Colonic mucosa (tissue), 1 donor: ENCODE data around the gene ZNF622.

DNA sequence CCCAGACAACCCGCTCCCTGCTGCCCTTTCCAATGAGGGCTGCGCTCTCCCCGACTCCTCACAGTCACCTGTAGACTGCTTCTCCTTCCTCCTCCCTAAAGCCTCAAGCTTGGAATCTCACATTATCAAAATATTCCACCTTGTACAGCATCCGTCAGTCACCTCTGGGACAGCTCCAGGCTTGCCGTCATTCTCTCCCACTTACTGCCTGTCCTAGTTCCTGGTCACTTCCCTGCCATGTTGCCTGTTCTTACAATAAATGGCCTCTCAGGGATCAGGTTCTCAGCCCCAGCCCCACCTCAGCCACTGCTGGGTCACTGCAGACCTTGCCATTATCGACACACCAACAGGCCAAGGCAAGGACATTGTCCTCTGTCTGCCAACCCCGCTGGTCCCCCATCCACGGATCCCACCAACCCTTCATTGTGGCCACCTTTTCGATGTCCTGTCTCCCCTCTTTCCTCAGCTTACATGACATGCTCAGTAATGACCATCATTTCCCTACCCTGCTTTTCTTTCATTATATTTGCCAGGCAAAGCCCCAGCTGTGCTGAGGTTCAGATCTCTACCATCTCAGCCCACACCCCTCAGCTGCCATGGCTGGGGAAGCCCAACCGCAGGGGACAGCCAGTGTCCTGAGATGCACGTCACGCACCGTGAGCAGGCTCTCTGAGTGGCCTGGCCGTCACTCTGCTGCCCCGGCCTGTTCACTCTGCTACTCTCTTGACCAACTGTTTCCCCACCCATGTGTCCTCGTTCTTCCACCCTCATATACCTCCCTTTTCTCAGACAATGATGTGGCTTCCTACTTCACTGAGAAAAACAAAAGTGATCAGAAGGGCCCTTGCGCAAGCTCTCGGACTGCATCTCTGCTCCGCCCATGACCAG, 47.3 kb downstream of the OTULIN start:
- PRO-cap, result no peak

DNA sequence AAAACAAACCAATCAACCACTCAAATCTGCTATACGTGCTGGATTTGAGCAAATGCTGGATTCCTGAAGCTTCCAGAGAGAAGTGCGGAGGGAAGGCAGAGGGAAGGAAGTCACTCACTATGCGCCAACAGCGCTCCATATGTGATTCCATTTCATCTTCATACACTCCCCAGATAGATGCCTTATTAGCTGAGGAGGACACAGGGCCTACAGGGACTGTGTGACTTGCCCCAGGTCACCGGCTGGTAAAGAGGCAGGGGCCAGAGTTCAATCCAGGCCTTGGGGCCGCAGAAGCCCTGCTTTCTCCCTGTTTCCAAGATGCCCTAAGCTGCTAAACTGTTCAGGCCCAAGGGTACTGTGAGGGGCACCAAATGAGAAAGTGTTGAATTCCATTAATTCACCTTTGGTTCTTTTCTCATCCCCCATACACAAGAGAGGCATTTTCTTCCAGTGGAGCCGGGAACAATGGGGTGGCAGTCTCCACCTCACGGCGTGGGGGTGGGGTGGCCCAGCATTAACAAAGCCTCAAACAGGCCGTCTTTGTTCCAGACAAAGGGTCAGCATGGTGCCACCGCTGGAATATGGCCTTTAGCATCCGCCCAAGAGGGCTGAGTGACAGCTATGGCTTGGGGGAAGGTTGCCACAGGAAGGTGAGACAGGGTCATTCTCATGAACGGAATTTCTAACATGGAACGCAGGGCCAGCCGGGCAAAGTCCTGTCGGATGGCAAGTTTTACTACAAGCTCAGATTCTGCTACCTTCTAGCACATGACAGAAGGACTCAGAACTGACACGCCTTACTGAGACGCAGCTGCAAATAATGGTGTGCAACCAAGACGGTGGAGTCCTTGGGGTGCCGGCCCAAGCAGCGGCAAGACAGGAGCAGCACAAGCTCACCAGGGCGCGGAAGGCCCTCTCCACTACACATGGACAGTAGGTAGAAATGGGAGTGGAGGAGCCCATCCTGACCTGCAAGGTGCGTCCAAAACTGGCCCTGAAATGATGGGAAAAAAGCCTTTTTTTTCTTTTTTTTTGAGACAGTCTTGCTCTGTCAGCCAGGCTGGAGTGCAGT, 63.9 kb downstream of the OTULIN start:
- PRO-cap, result no peak

DNA sequence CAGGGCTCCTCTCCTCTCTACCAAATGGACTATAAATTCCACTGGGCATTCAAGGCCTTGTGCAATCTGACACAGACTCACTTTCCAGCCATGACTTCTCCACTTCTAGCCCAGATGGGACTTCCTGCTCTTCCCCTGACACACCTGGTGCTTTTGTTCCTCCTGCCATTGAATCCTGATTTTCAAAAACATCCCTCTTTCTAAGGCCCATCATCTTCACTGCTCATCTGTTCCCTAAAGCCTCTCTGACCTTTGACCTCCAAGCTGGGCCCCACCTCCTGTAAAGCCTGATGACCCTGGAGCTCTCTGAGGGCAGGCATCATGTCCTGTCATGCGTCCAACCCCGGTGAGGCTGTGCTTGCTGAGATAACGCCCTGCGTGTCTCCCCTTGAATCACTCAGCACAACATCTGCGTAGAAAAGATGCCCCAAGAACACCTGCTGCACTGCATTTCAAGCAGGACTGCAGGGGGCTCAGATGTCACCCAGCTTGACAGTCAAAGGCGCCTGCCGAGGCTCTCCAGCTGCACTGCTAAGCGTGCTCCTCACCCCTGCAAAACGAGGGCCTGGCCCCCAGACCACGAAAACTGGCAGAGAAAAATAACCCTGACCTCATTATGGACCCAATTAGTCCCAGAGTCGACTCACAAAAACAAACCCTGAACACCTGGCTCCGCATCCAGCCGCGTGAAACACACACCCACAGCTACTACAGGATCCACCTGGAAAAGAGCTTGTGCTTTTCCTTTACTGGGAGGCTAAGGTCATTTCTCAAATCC, 78.0 kb downstream of the OTULIN start:
- PRO-cap, result no peak

DNA sequence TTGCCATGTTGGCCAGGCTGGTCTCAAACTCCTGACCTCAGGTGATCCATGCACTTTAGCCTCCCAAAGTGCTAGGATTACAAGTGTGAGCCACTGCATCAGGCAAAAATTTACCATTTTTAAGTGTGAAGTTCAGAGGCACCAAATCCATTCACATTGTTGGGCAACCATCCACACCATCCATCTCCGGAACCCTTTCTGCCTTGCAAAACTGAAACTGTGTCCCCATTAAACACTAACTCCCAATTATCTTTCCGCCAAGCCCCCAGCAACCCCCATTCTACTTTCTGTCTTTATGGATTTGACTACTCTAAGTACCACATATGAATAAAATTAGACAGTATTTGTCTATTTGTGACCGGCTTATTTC, 30.1 kb downstream of the ANKH start:
- PRO-cap, result no peak

DNA sequence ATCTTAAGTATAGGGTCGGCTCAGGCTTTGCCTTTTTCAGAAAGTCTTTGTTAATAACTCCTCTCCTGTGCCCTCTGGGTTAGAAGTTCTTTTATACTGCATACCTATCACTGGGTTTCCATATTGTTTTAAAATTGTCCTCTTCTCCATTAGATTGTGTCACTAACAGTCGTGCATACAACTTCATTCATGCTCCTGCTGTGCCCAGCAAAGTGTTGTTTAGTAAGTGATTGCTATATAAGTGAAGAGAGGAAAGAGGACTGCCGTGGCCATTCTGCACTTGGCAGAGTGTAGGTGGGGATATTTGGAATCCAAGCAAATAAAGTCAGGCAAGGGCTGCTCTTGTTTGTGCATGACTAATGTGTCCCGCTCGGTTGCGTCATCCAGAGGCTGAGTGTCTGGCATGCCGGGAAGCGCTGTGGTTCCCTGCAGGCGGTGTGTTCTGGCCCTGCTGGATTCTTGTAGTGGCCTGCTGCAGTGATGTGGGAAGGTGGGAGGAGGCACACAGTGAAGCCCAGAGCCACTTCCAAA, 136.8 kb upstream of the ANKH start:
- PRO-cap, result unidirectional peak, plus-strand start at position 386 of the sequence; unidirectional peak, plus-strand start at position 454 of the sequence

GRCh38 chr5:16128968-16129411, 50.6 kb downstream of the MARCHF11 start:
- PRO-cap, result no peak

GRCh38 chr5:16411612-16412298, 53.8 kb downstream of the ZNF622 start:
- PRO-cap, result bidirectional peak, plus-strand start at chr5:16412000, minus-strand start at chr5:16411752

DNA sequence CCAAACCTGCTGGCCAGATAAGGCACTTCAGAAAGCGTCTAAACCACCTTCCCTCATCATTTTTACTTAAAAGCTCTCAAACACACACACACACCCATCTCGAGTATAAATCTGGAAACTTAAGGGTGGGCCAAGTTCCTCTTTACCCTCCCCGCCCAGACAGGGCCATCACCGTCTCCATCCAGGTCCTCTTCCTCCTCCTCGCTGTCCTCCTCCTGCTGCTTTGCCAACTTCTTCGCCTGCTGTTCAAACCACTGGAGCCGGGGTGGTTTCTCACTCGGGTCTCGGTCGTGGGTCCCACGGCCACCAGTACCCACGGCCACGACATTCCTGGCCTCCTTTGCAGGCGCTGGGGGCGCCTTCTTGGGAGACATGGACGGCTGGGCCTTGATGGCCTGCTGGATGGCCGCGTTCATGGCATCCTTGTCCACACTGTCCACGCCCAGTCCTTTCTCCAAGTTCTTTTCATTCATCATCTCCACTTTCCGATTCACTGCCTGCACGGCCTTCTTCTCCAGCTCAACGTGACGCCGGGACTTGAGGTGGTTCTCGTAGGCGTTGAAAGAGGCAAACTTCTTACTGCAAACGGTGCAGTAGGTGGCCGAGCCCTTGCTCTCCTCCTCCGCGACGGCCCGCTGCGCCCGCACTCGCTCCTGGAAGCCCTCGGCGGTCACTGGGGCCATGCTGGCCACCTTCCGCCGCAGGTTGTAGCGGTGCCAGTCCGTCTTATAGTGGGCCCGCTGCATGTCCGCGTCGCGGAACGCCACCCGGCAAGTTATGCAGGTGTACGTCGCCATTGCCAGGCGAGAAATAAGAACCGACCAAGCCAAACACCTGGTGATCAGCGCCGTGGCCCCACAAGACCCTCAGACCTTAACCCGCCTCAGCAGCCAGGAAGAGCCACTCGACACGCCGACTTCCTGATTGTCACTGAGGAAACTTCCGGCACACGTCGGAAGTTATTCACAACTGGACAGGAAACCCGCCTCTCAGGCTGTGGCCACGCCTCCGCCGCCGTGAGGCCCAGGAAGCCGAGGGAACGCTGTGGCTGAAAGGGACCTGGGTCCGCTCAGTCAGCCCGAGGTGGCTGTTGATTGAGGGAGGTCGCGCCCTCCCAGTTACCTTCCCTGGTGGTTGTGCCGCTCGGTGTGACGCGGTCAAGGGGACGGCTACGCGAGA, at the start of gene ZNF622:
ZNF622 (minus strand) TSS at position 932 of the 1,179 bp plus-strand sequence.
- PRO-cap, result bidirectional peak, plus-strand start at position 1,072 of the sequence, minus-strand start at position 932 of the sequence

- PRO-cap, result no peak
Observed at GRCh38 chr5:16780382-16780881, 155.7 kb downstream of the MYO10 start.

DNA sequence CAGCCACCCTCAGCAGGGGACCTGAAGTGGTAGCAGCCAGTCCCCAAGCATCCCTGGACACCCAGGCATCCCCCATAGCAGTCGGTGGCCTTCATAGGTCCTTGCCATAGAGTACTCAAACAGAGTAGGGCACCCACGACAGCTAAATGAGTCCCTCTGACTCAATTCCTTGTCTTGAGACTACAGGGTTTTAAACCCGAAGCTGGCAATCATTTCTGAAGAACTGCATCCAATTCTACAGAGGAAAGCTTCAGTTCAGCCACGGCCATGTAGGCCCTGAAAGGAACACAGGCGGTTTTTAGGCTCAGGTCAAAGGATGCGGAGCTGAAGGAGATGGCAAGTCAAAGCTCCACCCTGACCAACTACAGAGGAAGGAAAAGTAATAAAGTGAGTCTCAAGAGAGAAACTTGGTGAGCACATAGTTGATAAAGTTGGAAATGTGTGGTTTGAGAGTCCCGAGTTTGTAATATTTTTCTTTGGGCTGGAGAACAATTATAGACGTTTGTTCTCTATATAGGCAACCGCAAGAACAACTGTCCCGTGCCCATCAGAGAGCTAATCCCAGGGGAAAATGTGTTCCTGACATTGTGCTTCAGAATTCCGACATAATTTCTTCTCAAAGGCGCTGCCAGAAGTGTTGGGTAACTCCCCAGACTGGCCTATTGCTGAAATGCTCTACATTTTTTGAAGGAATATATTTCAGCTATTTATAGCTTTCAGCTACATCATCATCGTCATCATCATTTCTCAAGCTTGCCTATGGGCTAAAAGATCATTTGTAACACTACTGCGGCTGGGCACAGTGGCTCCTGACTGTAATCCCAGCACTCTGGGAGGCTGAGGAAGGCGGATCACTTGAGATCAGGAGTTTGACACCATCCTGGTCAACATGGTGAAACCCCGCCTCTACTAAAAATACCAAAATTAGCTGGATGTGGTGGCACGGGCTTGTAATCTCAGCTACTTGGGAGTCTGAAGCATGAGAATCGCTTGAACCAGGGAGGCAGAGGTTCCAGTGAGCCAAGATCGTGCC, 49.9 kb downstream of the MYO10 start:
- PRO-cap, result no peak

GRCh38 chr5:16913334-16914498, 22.4 kb downstream of the MYO10 start:
- PRO-cap, result bidirectional peak, plus-strand start at chr5:16913714, minus-strand start at chr5:16913626; bidirectional peak, plus-strand start at chr5:16914042, minus-strand start at chr5:16913919

DNA sequence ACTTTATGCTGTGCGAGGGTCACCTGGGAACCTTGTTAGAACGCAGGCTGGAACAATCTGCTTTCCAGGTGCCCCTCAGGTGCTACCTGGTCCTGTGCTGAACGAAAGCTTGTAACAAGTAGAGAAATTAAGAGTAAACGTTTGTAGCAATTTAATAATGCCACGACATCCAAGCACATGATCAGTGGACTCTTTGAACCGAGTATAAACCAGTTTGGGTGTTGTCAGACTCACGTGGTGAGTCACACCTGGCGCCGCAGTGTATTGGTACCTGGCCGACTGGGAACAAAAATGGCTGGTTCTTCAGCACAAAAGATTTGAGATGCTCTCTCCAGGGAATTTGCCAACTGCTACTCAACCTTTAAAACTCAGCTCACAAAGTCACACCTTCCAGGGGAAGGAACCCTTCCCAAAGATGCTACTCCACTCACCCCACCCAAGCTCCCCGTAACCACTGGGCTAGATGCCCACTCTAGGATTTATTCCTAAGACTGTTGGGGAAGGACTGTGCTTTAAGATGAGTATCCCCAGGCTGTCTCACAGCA, 999 bp upstream of the MYO10 start:
- PRO-cap, result no peak

- PRO-cap, result no peak
Observed at GRCh38 chr5:17123666-17124000, 93.8 kb upstream of the BASP1 start.

DNA sequence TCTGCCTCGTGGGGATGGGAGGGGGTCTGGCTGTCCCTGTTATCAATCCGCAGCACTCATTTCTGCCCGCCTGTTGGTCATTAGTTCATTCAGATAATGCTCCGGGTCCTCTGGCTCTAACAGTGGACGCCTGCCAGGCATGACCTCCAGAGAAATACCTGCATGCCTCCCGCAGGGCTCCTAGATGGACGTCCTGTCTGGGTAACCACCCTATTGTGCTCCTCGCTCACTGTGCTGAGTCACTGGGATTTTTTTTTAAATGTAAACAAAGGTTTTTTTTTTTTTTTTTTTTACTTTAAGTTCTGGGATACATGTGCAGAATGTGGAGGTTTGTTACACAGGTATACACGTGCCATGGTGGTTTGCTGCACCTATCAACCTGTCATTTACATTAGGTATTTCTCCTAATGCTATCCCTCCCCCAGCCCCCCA, 116.4 kb downstream of the H3Y2 start:
- PRO-cap, result no peak

DNA sequence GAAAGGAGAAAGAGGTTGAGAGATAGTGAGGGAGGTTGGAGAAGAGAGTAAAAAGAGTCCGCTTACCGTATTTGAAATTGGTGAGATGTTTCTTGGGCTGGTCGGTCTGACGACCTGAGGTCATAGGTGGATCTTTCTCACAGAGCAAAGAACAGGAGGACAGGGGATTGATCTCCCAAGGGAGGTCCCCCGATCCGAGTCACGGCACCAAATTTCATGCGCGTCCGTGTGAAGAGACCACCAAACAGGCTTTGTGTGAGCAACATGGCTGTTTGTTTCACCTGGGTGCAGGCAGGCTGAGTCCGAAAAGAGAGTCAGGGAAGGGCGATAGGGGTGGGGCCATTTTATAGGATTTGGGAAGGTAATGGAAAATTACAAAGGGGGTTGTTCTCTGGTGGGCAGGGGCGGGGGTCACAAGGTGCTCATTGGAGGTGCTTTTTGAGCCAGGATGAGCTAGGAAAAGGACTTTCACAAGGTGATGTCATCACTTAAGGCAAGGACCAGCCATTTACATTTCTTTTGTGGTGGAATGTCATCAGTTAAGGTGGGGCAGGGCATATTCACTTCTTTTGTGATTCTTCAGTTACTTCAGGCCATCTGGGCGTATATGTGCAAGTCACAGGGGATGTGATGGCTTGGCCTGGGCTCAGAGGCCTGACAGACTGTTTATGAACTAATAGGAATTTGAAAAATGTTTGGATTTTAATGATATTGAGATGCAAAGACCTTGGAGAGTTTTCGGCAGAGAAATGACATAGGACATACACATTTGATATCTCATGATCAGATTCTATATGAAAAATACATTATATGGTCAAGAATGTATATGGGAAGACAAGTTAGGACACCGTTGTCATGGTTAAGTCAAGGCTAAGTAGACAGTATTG, 1018.5 kb upstream of the H3Y1 start:
- PRO-cap, result no peak

DNA sequence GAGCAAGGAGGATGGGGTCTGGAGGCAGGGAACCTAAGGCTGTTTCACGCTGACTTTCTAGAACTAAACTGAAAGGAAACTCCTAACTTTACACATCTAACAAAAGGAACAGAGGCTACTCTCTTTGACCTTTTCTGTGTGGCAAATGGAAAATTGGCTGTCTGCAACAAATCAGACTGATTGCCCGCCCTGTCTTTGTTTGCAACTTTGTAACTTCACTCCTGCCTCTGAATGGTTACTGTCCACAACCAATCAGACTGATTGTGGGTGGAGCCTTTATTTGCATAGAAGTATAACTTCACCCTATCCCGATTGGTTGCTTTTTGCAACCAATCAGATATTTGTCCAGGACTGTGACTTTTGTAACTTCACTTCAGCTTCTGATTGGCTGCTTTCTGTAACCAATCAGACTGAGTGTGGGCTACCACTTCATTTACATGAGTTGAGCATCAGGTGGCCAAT, 1810.9 kb upstream of the CDH6 start:
- PRO-cap, result no peak

DNA sequence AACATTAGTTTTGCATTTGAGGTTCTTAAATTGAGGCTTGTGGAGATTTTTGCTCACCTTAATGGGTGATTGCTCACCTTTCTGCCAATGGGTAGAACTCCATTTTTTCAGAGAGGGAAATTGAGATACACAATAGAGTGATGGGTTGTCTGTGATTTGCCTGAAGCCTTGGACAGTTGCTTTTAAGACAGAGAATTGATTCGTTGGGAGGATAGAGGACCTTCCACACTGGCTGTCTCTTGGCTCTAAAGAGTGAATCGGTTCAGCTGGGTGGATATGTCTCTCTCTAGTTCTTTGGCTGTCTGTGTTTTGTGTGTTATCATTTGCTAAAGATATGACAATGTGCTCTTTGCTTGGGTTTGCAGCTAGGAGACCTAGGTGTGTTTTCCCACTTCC, 13.0 kb upstream of the PDZD2 start:
- PRO-cap, result no peak

DNA sequence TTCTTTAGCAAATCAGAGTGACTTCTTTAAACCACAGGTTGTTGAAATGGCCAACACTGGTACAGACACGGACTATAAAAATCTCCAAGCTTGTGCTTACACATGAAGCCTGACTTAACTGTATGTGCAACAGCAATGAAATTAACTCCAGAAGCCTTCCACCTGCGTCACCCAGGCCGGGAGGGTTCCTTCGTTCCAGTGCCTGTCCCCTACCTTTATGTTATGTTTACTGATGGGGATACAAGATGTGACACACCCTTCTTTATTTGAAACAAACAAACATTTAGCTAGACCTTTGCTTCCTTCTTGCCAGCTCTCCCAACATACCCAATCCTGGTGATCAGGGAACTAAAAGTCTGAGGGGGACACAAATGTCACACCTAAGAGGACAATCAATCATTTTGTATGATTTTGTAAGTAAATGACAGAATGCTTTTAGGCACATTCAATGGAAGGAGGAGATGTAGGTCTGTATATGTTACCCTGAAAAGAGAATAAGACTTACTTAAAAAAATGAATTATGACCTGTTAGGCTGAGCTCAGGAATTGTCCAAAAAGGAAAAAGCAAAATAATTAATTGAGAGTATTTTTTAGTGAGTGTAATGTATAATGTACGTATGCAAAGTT, 65.8 kb downstream of the GOLPH3 start:
- PRO-cap, result no peak

GRCh38 chr5:32173780-32174024, 417 bp downstream of the GOLPH3 start:
- PRO-cap, result no peak

DNA sequence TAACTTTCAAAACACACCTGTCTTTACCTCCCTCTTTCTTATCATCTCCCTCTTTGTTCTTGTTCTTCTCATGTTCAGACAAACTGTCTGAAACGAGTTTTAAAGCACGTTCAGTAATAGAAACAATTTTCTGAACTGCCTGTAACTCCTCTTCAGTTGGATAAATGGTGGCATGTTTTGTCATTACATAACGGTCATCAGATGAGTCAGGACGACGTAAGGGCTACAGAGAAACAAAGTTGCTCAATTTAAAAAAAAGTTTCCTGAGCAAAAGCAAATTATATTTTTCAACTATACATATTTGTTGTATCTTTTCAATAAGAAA, 56.1 kb downstream of the ZFR start:
- PRO-cap, result no peak